Skeletal muscle tissue (tissue), 7 donors: ENCODE measurements around a stretch of chr10.

DNA sequence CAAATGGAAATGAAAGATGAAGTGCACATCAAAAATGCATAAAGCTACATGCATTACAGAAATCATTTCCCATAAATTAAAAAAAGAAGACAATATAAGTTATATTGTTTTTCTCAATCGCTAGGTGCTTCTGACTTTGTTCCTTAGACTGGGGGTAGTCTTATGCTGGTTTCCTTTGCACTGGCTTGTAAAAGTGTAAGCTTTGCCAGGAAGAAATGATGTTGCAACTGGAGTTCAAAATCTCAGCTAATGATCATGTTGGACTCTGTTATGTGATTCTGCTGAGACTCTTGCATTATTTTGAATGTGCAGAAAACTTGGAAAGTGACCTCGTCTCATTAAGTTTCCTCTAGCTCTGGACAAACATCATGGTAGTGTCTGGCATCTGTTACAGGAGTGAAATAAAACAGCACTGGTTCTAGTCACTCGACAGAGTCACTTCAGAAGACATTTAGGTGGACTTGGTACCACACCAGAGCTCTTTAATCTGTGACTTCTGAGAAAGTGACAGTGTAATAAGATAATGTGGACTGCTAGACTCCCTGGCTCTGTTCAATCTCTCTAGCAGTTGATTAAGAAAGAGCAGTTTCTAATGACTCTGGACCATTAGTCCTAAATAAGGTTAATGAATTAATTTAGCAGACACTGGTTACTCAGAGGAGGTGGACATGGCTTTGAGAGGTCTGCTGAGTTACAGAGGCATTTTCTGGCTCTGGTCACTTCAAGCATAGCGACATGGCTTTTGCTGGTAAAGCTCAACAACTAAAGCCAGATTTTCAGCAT is 2.2 kb downstream of the NRP1 start:
- PRO-cap, 3 experiments, result no peak in any of the 3 experiments
- RAMPAGE, long total RNA, result no peak
- RRBS, 2 experiments, result no CpG with 5 or more reads among the region's 4 CpGs

DNA sequence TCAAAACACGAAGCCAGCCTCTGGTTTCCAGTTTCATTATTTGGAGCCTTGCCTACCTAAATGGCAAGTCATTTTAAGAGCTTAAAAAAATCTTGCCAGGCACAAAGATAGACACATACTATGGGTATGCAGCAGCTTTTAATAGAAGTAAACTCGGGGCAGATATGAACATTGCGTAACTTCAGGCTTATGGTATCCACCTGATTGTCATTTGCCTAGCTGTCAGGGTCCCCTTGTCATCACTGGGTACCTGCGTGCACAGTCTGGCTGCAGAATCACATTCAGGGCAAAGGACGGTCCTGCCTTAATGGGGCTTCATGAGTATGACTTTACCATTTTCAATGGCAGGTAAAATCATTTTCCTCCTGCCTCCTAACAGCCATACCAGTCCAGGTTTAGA is 466.1 kb upstream of the NRP1 start:
- PRO-cap, 3 experiments, result peak in 2 of 3 experiments; most common plus-strand start position 261 of the sequence (in 2); most common minus-strand start position 22 of the sequence (in 1)
- RAMPAGE, long total RNA, result no peak
- RRBS, 2 experiments, result no CpG with 5 or more reads among the region's 5 CpGs

- PRO-cap, 3 experiments, result no peak in any of the 3 experiments
- RAMPAGE, long total RNA, result no peak
- RRBS, 2 experiments, result no CpG with 5 or more reads among the region's 7 CpGs
Observed at GRCh38 chr10:34233144-34234068, 581.7 kb downstream of the PARD3 start.

GRCh38 chr10:34280455-34281355 is 534.4 kb downstream of the PARD3 start:
- PRO-cap, 3 experiments, result no peak in any of the 3 experiments
- RAMPAGE, long total RNA, result no peak
- RRBS, 2 experiments, result no CpG with 5 or more reads among the region's 12 CpGs

- PRO-cap, 3 experiments, result peak in 2 of 3 experiments; most common plus-strand start chr10:34740199 (in 2); most common minus-strand start chr10:34740009 (in 1)
- RAMPAGE, long total RNA, result no peak
- RRBS, 2 experiments, result no CpG with 5 or more reads among the region's 10 CpGs
Observed at GRCh38 chr10:34739847-34740427, 75.2 kb downstream of the PARD3 start.

GRCh38 chr10:34842032-34842373 is 26.9 kb upstream of the PARD3 start:
- PRO-cap, 3 experiments, result no peak in any of the 3 experiments
- RAMPAGE, long total RNA, result no peak
- RRBS, 2 experiments, result no CpG with 5 or more reads among the region's 3 CpGs

DNA sequence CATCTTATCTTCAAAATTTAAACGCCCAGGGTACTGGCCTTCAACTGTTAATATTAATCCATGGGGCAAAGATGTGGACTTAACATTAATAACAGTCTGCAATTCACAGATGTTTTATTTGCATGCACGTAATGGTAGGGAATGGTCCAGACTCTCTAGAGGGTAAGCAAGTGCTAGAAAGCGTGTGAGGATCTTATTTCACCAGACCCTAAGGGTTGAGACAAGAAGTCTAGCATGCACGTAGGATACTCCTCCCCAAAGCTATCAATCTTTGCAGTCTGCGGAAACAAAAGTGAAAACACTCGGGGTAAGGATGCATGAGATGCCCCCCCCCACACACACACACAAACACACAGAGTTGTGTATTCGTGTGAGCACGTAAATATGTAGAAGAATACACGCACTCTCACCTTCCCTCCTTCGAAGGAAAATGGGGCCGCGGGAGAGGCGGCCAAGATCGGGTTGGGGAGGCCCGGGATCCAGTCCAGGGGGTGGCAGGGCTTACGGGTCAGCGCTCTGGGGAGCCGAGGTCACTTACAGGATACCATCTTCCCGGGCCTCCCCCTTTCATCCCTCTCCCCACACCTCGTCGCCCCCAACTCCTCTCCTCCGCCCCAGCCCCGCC is 543 bp downstream of the CUL2 start:
- PRO-cap, 3 experiments, result no peak in any of the 3 experiments
- RAMPAGE, long total RNA, result no peak
- RRBS, 2 experiments, result 1 to 3% methylated on average over 7 of the region's 23 CpGs

GRCh38 chr10:35141270-35142132 is 14.9 kb downstream of the CREM start:
- PRO-cap, 3 experiments, result no peak in any of the 3 experiments
- RAMPAGE, long total RNA, result no peak
- RRBS, 2 experiments, result no CpG with 5 or more reads among the region's 10 CpGs

DNA sequence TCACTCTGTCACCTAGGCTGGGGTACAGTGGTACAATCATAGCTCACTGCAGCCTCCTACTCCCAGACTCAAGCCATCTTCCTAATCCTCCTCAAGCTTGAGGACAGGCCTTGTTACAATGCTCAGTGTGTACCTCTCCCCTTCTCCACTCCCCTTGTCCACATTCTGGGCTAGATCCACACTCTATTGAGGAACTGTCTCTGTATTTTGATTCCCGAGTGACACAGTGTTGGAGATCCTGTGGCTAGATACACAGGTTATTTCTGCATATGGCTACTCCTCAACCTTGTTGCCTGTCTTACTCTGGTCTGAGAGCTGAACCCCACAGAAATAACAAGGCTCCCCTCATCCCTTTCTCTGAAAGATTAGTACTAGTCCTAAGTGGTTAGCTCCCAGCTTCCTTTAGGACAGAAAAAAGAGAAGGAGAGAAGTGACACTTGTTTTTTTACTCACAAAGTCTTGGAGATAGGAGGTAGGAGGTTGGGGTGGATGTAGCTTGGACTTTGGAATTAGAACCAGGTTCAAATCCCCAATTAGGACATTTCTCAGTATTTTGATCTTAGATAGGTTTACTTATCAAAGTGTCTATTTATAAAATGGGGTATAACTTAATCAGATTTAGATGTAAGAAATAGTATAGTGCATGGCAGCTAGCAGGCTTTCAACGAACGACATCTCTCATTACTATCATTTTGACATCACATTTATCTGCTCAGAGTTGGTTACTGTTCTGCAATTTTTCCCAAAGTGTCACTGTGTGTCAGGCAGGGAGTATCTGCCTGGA is 3.0 kb upstream of the CCNY start:
- PRO-cap, 3 experiments, result no peak in any of the 3 experiments
- RAMPAGE, long total RNA, result no peak
- RRBS, 2 experiments, result no CpG with 5 or more reads among the region's 3 CpGs

DNA sequence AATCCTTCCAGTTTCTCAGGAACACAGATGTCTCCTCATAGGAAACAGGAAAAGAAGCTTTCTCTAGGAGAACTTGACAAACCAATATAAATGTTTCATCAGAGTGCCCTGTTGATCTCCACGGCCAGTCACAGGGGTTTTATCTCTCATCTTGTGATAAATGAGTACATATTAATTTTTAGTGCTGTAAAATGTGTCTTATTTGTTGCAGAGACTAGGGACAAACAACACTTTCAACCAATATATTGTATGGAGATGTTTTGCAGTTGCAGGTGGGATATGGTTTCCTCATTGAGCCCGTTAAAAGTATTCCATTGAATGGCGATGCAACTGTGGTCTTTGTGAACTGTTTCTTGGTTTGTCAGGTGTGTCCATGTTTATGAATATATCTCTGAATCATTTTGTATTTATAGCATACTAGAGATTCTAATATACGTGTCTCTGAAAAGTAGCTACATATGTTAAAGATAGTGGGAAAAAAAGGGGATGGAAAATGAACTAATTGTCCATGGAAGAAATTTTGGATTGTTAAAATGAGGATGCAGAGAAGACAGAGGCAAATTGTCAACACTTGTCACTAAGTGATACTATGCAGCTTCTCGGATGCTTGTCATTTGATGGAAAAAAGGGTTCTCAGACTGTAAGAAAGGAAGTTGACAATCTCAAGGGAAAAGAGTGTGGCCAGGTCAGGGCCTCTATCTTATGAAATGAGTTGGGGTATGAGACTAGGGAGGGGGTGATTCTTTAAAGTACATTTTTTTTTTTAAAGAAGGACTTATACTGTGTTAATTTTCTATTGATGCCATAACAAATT is 38.2 kb downstream of the CCNY start:
- PRO-cap, 3 experiments, result no peak in any of the 3 experiments
- RAMPAGE, long total RNA, result no peak
- RRBS, 2 experiments, result no CpG with 5 or more reads among the region's 5 CpGs

- PRO-cap, 3 experiments, result no peak in any of the 3 experiments
- RAMPAGE, long total RNA, result no peak
- RRBS, 2 experiments, result 83% methylated on average over 2 of the region's 10 CpGs; no CpG with 5 or more reads in 1 of the 2 experiments
Observed at GRCh38 chr10:35378463-35379158, 42.3 kb downstream of the CCNY start.

DNA sequence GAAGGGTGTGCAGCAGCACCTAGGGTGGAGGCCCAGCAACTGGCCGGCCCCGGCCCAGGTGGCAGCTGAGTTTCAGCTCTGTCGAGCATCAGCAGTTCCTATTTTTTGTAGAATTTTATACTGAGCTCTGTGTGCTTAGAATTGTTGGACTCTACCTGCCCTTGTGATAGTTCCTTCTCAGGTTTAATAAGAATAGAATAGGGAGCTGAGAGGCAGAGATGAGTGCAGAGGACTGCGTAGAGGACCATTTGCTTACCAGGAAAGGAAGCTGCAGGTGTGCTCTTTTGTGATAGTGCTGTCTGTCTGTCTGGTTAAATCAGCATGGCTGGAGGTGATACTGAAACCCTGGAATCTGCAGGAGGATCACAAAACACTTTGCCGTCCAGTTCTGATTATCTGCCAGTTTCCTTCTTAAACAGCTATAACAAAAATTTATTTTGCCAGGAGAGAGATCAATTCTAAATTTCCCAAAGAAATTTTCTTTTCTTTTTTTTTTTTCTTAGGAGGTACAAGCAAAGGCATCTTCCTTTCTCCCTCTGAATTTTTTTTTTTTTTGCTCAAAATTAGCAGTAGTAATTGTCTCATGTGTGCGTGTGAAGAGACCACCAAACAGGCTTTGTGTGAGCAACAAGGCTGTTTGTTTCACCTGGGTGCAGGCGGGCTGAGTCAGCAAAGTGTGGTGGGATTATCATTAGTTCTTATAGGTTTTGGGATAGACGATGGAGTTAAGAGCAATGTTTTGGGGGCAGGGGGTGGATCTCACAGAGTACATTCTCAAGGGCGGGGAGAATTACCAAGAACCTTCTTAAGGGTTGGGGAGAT is 64.9 kb downstream of the CCNY start:
- PRO-cap, 3 experiments, result no peak in any of the 3 experiments
- RAMPAGE, long total RNA, result no peak
- RRBS, 2 experiments, result no CpG with 5 or more reads among the region's 9 CpGs

GRCh38 chr10:35404415-35405355 is 68.4 kb downstream of the CCNY start:
- PRO-cap, 3 experiments, result no peak in any of the 3 experiments
- RAMPAGE, long total RNA, result no peak
- RRBS, 2 experiments, result no CpG with 5 or more reads among the region's 7 CpGs

DNA sequence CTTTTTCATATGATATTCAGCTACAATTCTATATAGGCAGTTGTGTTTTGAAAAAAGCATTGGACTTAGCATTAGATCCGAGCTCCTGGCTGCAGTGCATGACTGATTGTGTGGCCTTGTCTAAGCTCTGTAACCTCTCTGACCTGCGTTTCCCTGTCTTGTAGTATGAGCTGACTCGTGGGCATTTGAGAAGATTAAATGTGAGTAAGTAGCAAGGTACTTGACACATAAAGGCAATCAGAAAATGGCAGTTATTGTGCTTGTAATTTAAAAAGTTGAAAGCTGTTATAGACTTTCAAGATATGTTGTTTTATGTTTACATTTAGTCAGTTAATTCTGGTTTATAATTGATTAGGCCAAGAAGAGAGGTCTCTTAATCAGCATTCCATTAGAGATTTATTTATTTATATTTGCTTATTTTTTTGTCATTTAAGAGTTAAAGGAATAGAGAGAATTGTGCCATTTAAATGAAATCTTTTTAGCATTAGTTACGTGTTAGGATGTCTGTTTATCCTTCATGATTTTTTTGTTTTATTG is 86.1 kb downstream of the CCNY start:
- PRO-cap, 3 experiments, result peak in 1 of 3 experiments; most common minus-strand start position 131 of the sequence (in 1)
- RAMPAGE, long total RNA, result no peak
- RRBS, 2 experiments, result no CpG with 5 or more reads among the region's 4 CpGs

GRCh38 chr10:35446157-35446605 is 109.9 kb downstream of the CCNY start:
- PRO-cap, 3 experiments, result no peak in any of the 3 experiments
- RAMPAGE, long total RNA, result no peak
- RRBS, 2 experiments, result no CpG with 5 or more reads among the region's 1 CpG

GRCh38 chr10:35469002-35469972 is 133.0 kb downstream of the CCNY start:
- PRO-cap, 3 experiments, result no peak in any of the 3 experiments
- RAMPAGE, long total RNA, result no peak
- RRBS, 2 experiments, result no CpG with 5 or more reads among the region's 8 CpGs

- PRO-cap, 3 experiments, result no peak in any of the 3 experiments
- RAMPAGE, long total RNA, result no peak
- RRBS, 2 experiments, result no CpG with 5 or more reads among the region's 3 CpGs
Observed at GRCh38 chr10:36300918-36301161, 658.7 kb upstream of the FZD8 start.

DNA sequence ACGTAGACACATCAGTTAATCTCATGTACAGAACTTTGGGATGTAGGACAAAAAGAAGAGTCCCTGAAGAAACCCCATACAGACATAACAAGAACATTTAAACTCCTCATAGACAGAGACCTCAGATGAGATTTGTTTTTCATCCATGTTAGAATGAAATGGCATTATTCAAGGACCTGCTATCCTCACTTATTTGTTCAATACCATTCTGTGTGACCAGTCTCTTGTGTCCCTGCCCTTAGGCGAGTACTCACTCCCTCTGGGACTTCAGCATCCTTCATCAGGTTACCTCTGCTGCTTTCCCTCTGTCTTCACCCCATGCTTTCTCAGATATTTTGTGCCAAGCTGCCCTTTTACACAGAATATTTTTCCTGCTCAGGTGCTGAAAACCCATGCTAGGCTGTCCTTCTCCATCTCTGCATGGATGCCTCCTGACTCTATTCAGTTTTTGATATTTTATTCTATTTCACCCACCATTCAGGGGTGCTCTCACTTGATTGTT is 119.0 kb downstream of the ANKRD30A start:
- PRO-cap, 3 experiments, result no peak in any of the 3 experiments
- RAMPAGE, long total RNA, result no peak
- RRBS, 2 experiments, result no CpG with 5 or more reads among the region's 2 CpGs

- PRO-cap, 3 experiments, result no peak in any of the 3 experiments
- RAMPAGE, long total RNA, result no peak
- RRBS, 2 experiments, result no CpG with 5 or more reads among the region's 3 CpGs
Observed at GRCh38 chr10:37748810-37749350, 108.5 kb downstream of the ZNF248 start.

DNA sequence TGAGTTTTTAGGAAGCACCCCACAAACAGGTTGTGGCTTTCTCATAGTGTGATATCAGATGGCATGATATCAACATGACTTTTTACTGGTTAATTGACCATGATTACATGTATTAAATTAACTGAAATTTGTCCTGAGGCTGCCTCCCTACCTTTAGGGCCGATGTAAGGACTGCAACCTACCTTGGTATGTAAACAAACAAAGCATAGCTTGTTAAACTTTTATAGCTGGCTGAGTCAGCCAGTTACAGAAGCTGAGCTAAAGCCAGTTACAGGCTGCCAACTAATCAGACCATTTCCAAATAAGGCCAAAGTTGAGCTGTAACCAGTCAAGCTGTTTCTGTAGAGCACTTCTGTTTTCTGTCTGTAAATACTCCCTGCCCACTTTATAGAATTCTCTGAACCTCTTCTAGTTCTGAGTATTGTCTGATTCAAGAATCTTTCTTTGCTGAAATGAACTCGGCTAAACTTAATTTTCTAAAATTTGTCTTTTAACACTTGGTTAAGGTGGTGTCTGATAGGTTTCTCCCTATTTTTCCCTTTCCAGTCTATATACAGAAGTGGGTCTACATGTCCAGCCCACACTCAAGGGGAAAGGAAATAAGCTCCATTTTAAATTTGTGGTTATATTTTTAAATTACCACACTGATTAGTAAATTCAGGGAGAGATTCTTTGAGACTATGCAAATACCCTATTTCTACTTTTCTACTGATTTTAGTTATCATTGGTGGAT is 3.5 kb upstream of the ZNF248 start:
- PRO-cap, 3 experiments, result no peak in any of the 3 experiments
- RAMPAGE, long total RNA, result no peak
- RRBS, 2 experiments, result no CpG with 5 or more reads among the region's 2 CpGs